ENCODE measurements around a stretch of chr3.

DNA sequence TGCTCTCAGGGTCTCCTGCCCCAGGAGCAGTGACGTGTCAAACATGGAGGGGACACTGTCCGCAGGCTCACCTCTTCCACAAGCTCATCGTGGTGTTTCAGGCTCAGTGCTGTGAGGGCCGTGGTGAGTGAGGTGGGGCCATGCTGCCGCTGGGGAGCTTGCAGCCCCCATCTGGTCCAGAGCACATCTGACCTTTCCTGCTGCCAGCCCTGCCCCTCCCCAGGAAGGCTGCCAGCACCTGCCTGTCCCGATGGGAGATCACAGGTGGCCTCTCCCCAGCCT, 64.8 kb upstream of the RPL32 start:
- RRBS = no CpG with 5 or more reads among the region's 6 CpGs

- RRBS = 97% methylated on average over 1 of the region's 73 CpGs
These were observed 94.7 kb upstream of the RPL32 start for GRCh38 chr3:12935697-12936764.

DNA sequence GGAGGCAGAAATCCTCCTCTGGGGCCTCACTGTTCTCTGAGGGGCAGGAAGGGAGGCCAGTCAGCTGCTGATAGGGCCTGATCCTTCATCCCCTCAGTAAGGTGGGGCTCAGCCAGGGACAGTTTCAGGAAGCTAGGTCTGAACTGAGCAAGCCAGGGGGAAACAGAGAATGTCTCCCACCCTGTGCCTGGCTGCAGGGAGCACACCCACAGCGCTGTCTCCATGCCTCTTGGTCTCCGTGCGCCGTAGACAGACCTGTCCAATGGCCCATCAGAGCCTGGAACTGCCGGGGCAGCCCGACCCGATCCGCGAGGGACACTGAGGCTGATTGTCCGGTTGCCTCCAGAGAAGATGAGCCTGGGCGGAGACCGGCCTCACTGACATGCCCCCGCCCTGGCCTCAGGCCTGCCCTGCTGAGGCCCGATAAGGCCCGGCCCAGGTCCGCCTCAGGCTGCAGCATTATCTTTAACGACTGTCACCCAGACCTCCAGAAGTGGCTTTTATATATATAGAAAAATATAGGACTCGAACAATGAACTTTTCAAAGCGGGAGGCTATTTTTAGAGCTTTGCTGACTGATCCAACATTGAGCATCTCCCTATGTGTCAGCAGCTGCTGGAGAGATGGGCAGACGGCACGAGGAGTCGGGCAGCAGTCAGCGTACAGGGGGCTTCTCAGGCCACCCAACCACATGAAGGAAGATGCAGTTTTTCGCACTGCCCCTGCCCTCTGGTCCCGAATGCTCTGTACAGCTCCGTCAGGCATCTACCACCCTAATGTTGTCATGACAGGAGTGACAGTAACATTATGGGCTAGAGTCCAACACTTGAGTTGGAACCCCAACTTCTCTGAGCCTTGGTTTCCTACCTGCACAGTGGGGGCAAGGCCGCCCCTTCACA, 111.9 kb upstream of the RPL32 start:
- RRBS = 89% methylated on average over 10 of the region's 27 CpGs

DNA sequence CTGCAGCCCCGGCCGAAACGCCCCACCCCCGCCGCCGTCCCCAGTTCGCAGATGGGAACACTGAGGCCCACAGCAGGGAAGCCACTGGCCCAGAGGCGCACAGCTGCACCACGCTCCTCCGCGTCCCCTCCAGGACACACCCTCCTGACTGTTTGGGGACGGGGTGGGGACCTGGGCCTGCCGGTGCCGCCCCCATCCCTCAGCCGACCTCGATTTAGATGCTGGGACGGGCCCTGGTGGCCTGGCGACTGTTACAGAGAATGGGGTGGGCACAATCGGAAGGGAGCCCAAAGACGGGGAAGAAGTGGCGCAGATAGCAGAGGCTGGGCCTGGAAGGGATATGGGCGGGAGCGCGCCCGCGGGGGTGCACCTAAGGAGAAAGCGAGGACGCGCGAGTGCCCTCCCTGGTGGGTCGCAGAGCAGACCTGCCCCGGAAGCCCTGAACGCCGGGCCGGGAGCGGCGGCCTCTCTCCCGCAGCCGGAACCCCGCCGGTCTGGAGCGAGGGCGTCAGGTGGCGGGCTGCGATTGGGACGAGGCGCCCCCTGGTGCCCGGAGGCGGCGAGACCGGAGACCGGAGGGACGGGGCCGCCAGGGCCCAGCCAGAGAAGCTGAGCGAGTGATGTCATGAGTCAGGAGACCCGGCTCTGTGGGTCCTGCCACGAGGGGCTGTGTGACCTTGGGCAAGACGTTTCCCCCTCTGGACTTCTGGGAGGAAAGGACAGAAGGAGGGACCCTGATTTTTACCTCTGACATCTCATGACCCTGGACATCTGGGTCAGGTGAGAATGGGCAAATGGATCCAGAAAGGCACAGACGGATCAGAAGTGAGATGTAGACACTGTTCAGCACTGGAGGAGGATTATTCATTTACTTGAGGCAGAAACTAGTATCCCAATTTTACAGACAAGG, 78.4 kb downstream of the IQSEC1 start:
- RRBS = 3% methylated on average over 13 of the region's 59 CpGs

DNA sequence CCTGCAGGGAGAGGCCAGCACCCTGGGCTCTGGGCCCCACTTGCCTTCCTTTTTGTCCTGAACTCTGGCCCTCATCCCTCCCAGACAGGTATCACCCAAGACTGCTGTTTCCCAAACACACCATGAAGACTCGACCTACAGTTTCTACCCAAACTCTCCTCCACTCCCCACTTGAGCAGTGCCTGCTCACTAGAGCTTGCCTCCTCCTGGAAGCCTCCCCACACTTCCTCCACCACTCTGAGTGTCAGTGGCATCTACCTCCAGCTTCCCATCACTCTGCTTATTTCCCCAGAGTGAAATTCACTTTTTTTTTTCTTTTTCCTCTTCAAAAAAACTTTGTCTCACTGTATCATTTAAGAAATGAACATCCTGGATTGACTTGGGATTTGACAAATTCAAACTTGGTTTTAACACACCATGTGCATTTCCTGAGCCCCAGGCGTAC, 62.4 kb downstream of the IQSEC1 start:
- RRBS = no CpG with 5 or more reads among the region's 2 CpGs

DNA sequence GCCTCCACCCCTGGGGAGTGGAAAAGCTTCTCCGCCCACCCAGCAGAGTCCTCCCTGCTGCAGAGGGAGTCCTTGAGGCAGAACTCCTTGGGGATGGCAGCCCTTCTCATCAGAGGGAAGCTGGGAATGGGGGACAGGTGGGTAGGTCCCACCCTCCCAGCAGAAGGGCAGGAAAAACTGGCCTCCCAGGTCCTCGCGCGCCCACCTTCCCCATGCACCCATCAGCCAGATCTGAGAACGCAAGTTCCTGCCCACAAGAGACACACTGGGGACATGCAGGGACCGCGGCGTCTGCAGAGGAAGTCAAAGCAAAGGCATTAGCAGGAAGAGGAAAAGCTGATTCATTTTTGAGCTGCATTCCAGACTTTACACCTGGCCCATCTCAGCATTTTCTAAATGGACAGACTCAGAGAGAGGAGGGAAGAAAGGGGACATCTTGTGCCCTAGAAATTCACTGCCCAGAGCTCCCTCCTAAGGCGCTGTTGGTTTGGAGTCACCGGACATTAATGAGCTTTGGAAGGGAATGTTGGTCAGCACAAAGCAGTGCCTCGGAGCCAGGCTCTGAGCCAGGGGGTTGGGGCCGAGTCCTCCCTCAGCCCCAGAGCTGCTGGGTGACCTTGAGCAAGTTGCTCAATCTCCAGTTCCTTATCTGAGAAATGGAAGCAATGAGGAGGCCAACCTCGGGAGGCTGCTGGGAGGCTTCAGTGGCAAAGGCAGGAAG, 150.3 kb upstream of the IQSEC1 start:
- RRBS = no CpG with 5 or more reads among the region's 13 CpGs

DNA sequence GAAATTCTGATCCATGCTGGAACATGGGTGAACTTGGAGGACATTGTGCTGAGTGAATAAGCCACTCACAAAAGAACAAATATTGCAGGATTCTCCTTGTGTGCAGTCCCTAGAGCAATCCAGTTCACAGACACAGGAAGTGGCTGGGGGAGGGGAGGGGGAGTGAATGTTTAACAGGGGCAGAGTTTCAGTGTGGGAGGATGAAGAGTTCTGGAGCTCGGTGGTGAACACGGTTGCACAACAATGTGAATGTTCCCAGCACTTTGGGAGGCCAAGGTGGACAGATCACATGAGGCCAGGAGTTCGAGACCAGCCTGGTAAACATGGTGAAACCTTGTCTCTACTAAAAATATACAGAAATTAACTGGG, 157.4 kb downstream of the NUP210 start:
- RRBS = no CpG with 5 or more reads among the region's 3 CpGs

GRCh38 chr3:13331808-13332996, 87.9 kb downstream of the NUP210 start:
- RRBS = no CpG with 5 or more reads among the region's 18 CpGs

DNA sequence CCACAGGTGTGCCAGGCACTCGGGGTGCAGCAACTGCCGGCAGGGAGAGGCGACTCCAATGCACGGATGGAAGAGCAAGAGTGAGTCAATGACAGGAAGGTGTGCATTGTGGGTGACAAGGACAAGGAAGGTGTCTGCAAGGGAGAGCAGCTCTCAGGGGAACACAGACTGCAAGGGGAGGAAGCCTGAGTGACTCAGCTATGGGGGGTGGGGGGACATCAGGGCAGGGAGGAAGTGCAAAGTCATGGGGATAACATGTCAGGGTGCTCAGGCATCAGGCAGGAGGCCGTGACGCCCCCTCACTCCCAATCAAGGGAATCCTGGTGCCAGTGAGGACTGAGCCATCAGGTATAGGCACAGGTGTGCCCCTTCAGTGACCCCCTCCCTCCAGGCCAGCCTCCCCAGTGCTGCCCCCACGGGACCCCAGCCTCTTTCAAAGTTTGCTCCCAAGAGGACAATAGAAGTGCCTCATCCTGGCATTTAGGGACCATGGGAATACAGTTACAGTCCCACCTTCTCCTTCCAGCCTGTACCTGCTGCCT, 67.3 kb downstream of the NUP210 start:
- RRBS = no CpG with 5 or more reads among the region's 7 CpGs

GRCh38 chr3:13416289-13416649, 3.9 kb downstream of the NUP210 start:
- RRBS = no CpG with 5 or more reads among the region's 6 CpGs

DNA sequence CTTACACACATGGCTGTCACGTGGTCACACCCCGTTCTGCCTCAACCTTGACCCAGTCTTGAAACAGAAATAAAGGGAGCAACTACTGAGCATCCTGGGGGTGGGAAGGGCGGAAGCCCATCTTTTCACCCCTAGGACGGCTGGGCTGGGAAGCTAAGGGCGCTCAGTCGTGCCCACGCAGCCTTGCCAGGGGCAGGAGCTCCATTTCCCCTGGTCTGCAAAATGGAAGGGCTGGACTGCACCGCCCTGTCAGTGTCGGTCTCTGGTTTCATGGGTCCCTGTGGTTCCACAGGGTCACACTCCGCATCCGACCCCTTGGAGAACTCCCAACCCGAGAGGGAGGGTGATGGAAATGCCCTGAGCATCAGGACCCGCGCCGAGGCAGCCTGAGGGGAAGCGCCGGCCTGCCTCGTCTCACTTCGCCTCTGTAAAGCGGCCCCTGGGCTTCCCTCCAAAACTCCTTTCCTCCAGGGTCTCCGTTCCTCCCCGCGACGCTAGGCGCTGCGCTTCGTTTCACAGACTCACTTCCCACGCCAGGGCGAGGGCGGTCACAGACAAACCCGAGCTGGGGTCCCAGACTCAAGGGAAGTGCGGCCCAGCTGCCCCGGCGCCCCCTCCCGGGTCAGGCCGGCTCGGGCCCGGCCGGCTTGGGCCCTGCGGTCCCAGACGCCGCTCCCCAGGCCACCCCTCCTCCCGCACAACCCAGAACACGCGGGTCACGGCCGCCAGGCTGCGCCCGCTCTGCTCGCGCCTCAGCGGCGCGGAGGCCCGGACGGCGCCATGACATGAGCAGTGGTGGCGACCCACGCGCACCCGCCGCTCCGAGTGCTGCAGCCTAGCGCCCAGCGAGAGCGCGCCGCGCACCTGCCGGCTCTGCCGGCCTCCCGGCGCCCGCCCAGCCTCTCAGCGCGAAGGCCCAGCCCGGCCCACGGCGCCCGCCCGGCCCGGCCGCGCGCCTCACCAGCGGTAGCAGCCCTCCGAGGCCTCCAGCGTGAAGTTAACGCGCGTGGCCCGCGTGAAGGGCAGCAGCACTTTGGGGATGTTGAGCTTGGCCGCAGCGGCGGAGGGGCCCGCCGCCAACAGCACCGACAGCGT, 676 bp downstream of the NUP210 start:
- RRBS = 4% methylated on average over 17 of the region's 100 CpGs

- RRBS = no CpG with 5 or more reads among the region's 9 CpGs
These were observed 77.7 kb downstream of the CHCHD4 start for GRCh38 chr3:14046878-14047412.

DNA sequence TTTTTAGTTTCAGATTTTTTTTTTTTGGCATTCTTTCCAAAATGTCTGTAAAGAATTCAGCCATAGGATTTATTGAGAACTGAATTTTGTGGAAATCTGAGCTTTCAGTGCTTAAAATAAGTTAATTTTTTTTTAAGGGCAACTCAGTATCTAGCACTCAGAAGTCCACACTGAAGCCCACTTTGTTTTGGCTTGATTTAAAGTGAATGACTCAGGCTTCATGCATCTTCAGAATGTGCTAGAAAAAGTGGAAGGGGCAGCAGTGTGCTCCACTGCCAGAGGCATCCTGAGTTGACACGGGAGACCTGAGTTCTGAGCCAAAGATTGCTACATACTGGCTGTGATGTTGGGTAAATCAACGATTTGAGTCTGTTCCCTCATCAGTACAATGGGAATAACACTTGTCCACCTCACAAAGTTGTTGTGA, 18.9 kb downstream of the TMEM43 start:
- RRBS = no CpG with 5 or more reads among the region's 2 CpGs

GRCh38 chr3:14418181-14418984, 16.0 kb downstream of the SLC6A6 start:
- RRBS = no CpG with 5 or more reads among the region's 15 CpGs

GRCh38 chr3:14436562-14437244, 34.3 kb downstream of the SLC6A6 start:
- RRBS = no CpG with 5 or more reads among the region's 3 CpGs

DNA sequence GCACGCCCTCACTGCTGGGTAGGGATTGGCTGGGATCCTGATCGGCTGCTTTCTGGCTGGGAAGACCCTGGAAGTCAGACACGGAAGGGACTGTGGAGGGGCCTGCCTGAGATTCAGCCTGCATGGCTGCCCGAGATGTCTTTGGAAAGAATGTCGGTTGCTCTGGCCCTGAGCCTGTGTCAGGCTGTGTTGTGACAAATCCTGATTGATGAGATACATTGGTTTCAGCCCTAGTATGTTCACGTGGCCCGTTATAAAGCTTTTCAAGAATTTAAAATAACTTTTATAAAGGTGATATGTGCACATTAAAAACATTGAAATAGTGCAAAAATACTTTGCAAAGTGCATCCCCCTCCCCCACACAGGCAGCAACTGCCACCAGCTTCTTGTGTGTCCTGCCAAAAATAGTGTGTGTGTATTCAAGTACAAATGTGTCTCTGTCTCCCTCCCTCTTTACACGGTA, 52.0 kb downstream of the SLC6A6 start:
- RRBS = no CpG with 5 or more reads among the region's 8 CpGs

DNA sequence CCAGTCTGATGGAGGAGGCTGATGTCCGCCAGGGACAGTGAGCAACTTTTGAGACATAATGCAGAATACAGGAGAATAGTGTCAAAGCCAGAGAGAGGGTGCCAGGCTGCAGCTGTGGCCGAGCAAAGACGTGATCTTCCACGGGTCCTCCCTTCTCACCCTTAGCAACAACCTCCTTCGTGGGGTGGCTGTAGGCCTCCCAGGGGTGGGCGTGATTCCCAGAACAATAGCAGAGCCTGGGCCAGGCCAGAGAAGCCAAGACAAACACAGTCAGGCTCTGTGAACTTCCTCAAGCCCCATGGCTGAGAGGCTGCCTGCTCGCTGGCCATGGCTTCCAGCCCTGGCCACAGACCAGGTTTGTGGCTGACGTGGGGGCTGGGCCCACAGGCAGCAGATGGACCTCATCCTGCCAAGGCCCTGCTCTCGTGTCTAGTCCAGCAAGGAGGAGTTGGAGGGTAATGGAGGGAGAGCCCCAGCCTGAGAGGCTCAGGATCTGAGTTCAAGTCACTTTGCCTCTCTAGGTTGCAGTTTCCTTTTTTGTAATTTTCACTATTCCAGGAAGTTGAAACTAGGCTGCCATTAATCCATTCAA, 58.2 kb downstream of the SLC6A6 start:
- RRBS = no CpG with 5 or more reads among the region's 9 CpGs

- RRBS = no CpG with 5 or more reads among the region's 26 CpGs
These were observed 67.1 kb downstream of the GRIP2 start for GRCh38 chr3:14472634-14473908.

GRCh38 chr3:14486263-14486722, 53.8 kb downstream of the GRIP2 start:
- RRBS = no CpG with 5 or more reads among the region's 7 CpGs

DNA sequence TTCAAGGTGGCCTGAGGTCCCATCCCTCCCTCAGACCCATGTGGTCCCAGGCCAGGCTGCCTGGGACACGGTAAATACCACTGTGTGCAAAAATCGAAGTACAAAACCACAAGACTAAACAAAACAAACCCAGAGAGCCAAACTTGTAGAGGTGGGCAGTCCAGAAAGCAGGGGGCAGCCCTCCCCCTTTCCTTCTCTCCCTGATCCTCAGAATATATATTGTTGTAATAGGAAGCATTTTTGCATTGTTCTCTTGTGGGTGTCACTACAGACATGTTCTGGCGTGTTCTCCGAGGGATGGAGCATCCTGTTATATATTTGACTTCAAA, 51.6 kb downstream of the GRIP2 start:
- RRBS = no CpG with 5 or more reads among the region's 4 CpGs